ENCODE data around the gene ZRANB3.

GRCh38 chr2:130372315-130373079 is 16.6 kb downstream of the PTPN18 start:
- PRO-cap = no peak

DNA sequence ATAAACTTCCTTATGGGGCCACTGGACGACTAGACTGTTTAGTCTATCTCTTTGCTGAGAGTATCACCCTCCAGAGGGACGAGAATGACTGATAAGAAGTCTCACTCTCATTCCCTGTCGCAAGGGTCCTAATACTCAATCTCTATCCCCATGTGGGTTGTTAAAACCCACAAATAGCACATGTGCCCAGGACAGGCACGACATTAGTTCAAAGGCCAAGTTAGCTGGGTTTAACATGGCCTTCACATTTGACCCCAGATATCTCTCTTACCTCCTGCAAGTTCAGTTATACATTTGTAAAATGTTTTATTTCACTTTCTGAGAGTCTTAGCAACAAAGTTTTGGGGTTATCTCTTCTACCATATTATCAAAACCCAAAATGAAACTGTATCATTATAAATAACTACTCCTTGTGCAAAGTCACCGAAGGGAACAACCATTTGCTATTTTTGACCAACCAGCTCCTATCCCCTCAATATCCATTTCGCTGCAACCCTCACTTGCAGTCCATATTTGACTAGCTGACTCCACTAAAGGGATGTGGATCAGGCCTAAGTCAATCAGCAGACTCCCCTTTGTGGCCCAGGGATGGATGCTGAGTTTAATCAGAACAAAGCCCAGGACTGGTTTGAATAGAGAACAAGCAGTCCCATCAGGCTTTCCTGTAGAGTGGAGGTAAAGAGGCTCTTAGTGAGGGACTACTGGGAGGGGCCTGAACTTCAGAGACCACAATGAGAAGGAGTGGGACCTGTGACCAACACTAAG is 11.5 kb downstream of the FAM168B start:
- PRO-cap = no peak

DNA sequence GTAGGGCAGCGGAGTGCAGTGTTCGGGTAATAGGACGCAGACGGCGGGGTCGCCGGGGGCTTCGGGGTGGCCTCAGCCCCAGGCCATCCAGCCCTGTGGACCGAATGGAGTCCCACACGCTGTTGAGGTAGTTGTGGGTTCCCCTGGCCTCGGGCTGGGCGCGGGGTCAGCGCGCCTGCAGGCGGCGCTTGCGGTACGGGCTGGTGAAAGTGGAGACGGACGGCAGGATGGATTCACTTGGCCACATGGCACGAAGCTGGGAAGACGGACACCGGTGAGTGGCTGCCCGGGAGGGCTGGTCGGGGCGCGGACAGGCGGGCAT is 63.8 kb downstream of the RAB6D start:
- PRO-cap = no peak

GRCh38 chr2:131394513-131394969 is 30.6 kb upstream of the RAB6D start:
- PRO-cap = no peak

- PRO-cap = no peak
Measured at GRCh38 chr2:131479077-131479567, 3.2 kb downstream of the TUBA3D start.

DNA sequence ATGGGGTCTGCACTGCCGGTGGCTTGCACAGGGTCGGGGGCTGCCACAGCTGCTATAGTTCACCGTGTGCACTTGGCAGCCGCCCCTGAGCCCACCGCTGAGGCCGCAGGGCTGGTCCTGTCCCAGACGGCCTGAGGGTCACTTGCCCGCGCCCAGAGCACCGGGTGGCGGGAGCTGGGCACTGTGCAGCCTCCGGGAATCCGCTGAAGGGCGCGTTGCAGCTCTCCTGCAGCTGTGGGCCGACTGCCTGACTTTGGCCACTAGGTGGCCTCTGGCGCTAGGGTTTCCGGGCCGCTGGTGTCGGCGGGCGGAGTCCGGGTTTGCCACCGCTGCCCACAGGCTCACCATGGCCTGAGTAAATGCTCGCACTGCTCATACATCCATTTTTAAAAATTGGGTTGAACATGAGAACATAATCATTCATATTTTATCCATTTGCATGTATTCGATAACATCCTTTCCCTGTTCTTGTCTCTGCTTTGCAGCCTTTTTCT is 146.2 kb downstream of the CCDC74A start:
- PRO-cap = no peak

- PRO-cap = no peak
Measured at GRCh38 chr2:132267287-132267708, 105.5 kb upstream of the ANKRD30BL start.

- PRO-cap = no peak
Measured at GRCh38 chr2:133088144-133088594, 418.2 kb upstream of the LYPD1 start.

- PRO-cap = no peak
Measured at GRCh38 chr2:133200865-133201414, 367.3 kb downstream of the NCKAP5 start.

DNA sequence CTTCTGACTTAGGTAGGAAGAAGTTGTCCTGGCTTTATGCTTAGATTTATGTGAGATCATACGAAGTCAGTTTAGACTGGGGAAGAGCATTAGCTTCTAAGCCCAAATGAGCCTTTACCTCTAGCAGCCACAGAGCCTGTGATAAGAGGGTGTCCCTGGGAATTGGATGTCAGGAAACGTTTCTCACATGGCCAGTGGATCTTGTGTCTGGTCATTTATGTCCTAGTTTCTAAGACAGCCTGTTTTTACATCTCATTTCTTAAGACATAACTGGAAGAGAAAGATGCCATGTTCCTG is 79.9 kb upstream of the MGAT5 start:
- PRO-cap = no peak

GRCh38 chr2:134181134-134181621 is 72.7 kb upstream of the MGAT5 start:
- PRO-cap = no peak

- PRO-cap = no peak
Measured at GRCh38 chr2:134205141-134205970, 48.5 kb upstream of the MGAT5 start.

GRCh38 chr2:134239751-134240511 is 13.9 kb upstream of the MGAT5 start:
- PRO-cap = no peak

GRCh38 chr2:134261380-134262408 is 7.8 kb downstream of the MGAT5 start:
- PRO-cap = no peak

DNA sequence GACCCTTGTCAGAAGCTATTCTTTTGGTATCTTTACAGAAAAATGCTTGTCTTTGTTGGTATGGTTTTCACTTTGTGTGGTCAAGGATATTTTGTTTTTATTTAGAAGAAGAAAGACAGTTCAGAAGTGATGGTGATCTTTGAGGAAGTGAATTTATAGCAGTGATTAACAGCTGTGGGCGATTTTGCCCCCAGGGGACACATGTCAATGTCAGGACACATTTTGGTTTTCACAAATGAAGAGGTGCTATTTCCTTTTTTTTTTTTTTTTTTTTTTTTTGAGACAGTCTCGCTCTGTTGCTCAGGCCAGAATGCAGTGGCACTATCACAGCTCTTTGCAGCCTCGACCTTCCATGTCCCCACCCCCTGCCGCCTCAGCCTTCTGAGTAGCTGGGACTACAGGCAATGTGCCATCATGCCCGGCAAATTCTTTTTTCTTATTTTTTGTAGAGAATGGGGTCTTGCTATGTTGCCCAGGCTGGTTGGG is 21.5 kb downstream of the MGAT5 start:
- PRO-cap = no peak

GRCh38 chr2:134336007-134336819 is 82.3 kb downstream of the MGAT5 start:
- PRO-cap = no peak

GRCh38 chr2:134361499-134362067 is 107.7 kb downstream of the MGAT5 start:
- PRO-cap = no peak

DNA sequence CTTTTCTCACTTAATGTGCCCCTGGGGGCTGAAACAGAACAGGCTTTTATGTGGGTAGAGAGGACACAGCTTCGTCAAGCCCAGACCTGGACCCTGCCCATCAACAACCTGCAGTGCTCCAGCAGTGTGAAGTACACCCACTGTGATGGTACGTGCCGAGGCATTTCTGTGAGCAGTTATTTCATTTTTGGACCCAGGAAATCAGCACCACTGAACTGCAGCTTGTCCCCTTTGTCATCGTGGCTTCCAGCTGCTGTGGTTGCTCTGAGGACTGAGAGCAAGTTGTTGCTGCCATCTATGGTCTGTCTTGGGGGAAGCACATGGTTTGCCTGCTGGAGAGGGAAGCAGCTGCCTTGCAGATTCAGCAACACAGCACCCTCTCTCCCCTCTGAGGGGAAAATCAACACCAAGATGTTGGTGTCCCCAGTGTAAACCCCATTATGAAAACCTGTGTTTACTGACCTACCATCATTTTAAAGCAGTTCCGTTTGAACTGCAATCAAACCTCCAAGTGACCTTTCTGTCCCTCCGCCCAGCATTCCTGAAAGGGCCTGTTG is 158.1 kb downstream of the MGAT5 start:
- PRO-cap = no peak

DNA sequence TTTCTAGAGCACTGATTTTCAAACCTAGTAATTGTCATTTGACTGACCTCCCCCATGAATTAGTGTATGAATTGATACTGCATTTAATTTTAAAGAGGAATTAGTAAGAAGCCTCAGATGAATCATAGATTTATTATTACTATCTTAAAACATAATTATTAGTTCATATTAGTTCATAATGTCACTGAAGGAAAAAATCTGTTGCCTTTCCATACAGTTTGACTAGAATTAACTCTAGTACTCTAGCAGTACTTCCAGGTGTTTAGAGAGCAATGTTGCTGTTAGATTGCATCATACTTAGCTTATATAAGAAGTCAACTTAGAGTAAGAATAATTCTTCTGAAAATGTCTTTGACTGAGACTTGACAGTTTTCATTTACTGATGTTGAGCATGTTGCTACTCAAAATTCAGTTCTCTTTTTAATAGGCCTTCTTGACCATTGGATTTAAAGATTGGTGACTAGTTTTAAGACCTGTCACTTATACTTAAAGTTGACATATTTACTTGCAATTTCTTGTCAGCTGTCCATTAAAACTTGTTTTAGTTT is 4.7 kb downstream of the RAB3GAP1 start:
- PRO-cap = no peak

GRCh38 chr2:135530367-135531337 is at the start of gene ZRANB3:
Gene ZRANB3, minus strand, starts transcription at chr2:135531218.
- PRO-cap = no peak

Measured in neutrophil (primary cell).